LHCN-M2 (cell line): ENCODE data around the genes OR8U1, OR8U3, APLNR, TIMM10, TMX2, OR6Q1 and OR10W1.

GRCh38 chr11:56375340-56375865, at the start of gene OR8U1:
OR8U1 (plus strand) TSS chr11:56375624.
- RAMPAGE, long total RNA = no peak

DNA sequence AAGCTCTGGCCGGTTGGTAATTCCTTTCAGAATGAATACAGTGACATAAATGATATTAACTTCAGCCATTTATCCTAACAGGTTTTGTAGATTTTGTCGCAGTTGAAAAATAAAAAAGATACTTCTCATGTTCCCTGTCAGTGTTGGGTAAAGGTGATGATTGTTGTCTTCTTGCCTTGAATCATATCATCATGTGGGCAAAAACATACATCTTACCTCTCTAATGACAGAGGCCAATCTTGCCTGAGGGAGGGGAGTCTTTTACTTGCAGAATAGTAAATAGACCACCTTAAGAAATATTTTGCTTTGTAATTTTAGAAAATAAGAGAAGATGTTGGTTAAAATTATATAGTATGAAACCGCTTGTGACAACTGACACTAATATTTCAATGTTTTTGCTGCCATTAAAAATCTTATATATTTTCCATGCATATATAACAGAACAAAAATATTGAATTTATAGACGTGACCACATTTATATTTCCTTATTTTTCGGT, at the start of gene OR8U3:
Gene OR8U3, minus strand, starts transcription at position 69 of the 497 bp plus-strand sequence.
- RAMPAGE, long total RNA = no peak

DNA sequence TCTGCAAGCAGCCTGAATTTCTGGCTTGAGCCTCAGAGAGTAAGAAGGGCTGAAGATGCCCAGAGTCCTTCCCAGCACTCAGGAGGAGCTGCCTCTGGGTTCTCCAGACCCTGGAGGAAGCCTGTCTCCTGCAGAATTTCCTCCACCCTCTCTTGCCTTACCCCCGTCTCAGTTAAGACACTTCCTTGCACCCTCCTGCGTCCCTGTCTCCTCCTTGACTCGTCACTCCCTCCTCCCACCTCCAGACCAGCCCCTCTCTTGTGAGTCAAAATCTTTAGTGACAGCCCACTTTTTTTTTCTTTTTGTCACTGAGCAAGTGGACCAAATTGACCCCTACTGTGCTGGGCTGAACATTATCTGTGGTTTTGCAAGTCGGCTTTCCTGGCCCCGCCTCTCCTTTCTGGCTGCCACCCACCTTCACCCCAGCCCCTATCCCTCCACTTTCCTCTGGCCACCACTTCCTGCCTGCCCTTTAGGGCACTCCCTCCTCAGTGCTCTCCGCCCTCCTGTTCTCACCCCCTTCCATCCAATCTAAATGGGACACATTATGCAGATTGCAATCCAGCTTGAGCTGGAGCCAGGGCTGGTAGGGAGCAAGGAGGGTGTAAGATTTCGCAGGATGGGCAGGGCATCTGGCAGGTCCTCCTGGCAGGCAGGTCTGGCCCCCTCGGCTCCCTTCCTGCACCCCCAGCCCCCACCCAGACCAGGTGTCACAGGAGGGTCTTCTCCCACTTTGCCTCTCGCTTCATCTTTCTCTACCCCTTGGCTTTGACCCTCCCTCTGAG, at the start of gene APLNR:
Gene APLNR, minus strand, starts transcription at position 179 of the 785 bp plus-strand sequence.
- RAMPAGE, long total RNA = no peak

DNA sequence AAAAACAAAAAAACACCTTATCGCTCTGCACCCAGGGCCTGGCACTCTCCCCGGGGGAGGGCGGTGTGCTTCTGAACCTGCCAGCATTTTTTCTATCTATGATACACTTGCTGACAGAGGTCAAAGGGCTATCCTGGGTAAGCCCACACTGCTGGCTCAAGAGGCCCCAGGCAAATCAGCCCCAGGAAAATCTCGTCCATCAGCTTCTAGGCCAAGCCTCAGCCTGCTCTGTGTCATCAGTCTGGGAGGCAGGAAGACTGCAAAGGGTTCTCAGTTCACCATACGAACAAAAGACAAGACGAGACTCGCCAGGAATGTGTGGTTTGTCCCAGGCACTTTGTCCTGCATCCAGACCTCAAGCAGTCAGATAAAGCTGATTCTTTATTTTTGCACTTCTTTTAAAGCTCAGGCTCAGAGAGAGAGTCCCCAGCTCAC, 31.8 kb downstream of the TNKS1BP1 start:
- RAMPAGE, long total RNA = no peak

- RAMPAGE, long total RNA = no peak
These were observed 30.2 kb downstream of the TNKS1BP1 start for GRCh38 chr11:57294459-57295008.

DNA sequence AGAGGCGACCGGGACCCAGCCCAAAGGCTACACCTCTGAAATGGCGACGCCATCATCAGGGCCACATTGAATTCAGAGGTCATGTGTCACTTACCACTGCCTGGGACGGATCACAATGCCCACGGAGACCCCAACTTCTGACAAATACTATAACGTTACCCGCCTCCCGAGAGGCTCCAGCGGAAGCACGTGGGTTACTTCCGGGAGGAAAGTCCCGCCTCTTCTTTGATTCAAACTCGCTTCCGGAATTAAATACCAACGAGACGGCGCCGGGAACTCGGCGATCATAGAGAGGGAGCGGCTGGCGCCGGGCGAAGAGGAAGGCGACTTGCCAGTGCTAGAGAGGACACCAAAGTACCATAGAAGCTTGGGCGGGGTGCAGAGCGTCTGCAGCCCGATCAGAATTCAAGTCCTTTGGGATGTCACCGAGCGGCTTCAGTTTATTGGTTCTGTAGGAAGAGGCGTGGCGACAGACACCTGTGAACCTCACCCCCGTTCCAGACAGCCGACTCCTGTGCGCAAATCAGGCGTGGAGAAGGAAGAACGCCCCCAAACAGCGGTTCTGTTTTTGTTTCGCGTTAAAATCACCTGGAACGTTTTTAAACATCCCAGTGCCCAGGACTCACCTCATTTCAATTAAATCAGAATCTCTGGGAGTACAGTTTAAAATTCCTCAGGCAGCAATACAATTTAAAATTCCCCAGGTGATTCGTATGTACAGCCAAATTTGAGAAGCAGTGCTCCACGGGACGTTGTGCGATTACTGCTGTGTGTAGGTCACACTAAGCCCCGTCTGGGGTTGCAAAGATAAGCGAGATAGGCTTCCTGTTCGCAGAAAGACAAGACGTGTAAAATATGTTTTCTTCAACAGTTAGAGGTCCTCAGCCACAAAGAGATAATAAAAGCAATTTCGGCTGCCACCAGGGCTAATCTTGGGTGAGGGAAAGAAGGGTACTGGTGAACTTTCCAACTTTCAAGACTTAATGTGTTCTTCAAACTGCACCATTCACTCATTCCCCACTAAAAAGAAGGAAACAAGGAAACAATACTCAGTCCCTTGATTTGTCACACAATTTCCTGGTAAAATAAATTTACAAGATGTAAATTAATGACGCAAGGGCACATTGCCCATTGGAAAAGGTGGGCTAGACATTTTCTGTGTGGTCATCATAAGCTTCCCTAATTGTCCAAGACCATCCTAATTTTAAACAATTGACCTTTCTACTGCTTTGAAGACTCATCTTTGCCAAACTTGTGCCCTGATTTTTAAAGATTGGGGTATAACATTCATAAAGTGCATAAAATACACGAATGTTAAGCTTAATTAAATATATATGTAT, at the start of gene TIMM10:
Gene TIMM10, minus strand, starts transcription at position 191 of the 1,340 bp plus-strand sequence.
- RAMPAGE, long total RNA = start-site peak on the minus strand centred at position 176 of the sequence, 32 bp wide, 130 reads

DNA sequence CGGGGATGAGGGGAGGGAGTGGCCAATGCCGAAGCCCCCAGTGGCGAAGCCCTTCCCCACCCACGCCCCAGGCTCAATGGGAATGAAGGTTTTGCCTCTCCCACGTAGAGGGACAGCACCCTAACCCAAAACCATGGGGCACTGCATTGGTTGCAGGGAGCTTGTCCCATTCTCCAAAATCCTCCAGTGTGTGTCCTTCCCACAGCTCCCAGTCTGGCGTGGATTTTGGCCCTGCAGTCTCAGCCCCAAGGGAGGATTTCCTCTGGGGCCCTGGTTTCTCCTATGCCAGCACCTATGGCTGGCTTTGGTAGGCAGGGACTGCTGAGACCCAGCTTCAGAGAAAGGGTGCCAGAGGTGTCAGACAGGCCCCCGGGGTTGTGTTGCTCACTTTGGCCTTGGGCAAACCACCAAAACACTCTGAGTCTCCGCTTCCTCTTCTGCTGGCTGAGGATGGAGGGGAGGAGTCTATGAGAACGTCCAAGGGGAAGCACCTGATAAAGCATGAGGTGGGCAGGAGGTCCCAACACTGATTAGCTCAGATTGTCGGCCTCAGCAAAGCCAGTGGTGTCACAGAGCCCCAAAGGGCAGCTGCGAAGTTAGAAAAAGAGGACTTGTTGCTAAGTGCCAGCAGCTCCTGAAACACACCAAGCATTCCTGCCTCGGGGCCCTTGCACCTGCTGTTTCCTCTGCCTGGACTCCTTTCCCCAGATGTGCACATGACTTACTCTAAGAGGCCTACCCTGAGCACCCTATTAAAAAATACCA, 10.4 kb downstream of the SMTNL1 start:
- RAMPAGE, long total RNA = no peak

- RAMPAGE, long total RNA = no peak
These were observed 4.5 kb downstream of the YPEL4 start for GRCh38 chr11:57644821-57646074.

DNA sequence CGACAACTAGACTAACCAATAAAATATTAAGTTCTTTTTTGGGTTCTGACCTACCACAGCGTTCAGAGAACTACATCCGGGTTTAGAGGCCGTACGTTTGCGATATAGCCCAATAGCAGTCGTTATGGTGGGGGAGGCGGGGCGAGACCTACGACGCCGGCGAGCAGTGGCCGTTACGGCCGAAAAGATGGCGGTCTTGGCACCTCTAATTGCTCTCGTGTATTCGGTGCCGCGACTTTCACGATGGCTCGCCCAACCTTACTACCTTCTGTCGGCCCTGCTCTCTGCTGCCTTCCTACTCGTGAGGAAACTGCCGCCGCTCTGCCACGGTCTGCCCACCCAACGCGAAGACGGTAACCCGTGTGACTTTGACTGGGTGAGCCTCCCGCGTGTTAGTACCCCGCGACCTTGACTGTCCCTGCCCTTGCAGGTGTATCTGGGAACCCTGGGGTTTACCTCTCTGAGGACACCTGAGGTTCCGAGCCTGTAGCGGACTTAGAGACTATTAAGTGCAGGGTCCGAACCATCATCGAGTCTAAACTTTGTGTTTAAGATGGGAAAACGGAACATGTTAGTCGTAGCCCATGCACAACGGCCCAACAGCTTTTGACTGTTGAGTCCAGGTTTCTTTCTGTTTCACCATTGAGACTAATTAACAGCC, at the start of gene TMX2:
Gene TMX2, plus strand, starts transcription at position 162 of the 661 bp plus-strand sequence.
- RAMPAGE, long total RNA = start-site peak on the plus strand centred at position 169 of the sequence, 37 bp wide, 73 reads

DNA sequence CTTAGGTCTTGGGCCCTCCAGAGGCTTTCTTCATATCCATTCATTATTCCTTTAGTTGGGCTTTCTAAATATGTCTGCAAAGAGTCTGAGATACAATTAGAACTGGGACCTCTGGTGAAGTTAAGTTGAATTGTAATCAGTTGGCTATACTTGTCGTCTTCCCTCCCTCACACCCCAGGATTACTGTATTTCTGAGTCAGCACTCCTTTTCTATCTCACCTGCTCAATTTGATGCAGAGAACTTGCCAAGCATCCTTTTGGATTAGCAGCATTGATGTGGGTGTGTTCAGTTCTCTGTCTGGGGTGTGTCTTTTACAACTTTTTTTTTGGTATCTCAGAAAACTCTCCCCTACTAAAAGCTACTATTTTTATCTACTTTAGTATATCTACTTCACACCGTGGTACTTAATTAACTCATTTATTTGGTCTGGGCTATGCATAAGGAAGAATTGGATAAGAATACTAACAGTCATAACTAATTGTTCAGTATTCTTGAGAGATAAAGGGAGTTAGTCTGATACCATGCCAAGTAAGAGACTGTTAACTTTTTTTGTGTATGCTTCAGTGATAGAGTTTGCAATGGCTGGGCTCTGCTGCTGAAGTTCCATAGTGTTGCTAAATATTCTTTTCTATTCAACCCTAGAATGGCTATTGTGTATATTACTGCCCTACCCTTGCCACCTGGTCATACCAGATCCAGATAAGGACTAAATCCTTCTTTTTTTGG, 15.1 kb downstream of the CTNND1 start:
- RAMPAGE, long total RNA = no peak

GRCh38 chr11:57779195-57779853, 17.7 kb downstream of the CTNND1 start:
- RAMPAGE, long total RNA = no peak

DNA sequence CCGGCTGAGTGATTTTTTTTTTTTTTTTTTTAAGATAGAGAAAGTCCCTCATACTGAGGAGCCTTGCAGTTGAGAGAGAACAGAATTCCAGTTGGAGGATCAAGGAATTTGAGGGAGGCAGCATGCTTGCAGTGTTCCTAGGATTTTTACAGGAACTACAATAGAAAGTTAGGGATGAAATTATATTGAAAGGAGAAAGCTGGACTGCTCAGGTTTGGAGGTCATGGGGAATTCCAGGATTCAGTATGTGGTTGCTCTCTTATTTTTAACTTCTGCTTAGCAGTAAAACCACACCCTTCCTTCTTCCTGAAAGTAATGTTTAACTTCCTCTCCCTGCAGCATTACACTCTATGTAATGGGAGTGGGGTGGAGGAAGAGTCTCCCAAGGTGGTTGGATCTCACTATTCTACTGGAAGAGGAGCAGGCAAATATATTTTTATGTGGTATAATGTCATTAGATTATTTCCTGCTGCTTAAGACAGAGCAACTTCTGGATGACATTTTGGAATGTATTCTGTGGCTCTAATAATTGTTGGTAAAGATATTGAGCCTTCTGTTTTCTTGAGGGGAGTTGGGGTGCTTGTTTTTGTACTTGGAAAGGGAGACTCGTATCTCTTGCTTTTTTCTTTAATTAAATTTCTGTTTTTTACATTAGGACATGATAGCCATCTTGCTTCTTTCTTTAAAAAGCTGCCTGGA, 31.4 kb downstream of the CTNND1 start:
- RAMPAGE, long total RNA = no peak

GRCh38 chr11:58024100-58024663, 501 bp downstream of the OR9Q1 start:
- RAMPAGE, long total RNA = no peak

DNA sequence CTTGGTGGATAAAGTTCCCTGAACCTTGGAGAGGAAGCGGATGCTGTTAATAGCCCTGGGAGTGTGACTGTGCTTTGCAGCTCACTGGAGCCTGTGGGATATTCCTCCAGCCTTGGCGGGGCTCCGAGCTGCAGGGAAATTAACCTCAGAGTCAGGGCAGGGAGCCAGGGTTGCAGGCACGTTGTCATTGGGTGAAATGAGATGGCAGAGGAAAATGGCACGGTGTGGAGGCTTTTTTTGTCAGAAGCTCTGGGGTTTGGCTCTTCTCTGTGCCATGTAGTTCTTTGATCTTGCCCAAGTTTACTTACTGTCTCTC, 988 bp downstream of the OR9Q1 start:
- RAMPAGE, long total RNA = no peak

DNA sequence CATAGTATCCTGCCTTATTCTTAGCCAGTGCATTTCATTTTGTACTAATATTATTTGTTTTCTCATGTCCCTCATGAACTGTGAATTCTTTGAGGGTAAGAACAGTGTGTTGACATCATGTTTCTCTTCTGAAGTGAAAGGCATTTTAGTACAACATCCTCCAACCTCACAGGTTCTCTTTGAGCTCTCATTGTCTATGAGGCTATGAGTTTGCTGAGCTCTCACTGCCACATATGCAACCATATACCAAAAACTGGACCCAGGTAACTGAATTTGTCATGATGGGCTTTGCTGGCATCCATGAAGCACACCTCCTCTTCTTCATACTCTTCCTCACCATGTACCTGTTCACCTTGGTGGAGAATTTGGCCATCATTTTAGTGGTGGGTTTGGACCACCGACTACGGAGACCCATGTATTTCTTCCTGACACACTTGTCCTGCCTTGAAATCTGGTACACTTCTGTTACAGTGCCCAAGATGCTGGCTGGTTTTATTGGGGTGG, at the start of gene OR6Q1:
Gene OR6Q1, plus strand, starts transcription at position 234 of the 504 bp plus-strand sequence.
- RAMPAGE, long total RNA = no peak

DNA sequence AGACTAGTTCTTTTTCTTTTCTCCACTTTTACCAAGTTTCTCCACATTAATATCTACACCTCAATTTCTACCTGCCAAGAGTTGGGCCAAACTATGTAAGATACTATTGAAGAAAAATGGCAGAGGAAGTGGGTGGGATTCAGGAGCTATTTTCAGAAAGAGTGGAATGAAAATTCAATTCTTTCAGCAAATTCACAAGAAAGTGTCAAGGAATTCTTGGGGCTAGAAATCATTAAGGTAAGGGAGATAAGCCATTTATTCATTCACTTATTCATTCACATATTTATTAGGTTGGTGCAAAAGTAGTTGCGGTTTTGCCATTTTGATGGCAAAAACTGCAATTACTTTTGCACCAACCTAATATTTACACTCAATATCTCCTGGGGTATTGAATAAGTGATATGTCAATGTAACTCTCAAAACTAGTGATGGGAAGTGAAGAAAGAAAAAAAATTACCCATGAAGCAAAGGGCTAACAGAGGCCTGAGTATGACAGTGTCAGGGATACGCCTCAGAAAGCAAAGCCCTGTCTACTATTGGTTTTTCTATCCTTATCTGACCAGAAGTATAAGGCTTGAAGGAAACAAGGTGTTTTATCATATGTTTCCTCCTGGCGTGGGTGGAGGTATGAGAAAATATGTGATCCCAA, at the start of gene OR10W1:
Gene OR10W1, minus strand, starts transcription at position 245 of the 649 bp plus-strand sequence.
- RAMPAGE, long total RNA = no peak

- RAMPAGE, long total RNA = no peak
These were observed 5.6 kb upstream of the OR10W1 start for GRCh38 chr11:58273595-58274035.

GRCh38 chr11:58562336-58562918, 13.2 kb downstream of the LPXN start:
- RAMPAGE, long total RNA = no peak

GRCh38 chr11:58573278-58574360, 2.0 kb downstream of the LPXN start:
- RAMPAGE, long total RNA = no peak

DNA sequence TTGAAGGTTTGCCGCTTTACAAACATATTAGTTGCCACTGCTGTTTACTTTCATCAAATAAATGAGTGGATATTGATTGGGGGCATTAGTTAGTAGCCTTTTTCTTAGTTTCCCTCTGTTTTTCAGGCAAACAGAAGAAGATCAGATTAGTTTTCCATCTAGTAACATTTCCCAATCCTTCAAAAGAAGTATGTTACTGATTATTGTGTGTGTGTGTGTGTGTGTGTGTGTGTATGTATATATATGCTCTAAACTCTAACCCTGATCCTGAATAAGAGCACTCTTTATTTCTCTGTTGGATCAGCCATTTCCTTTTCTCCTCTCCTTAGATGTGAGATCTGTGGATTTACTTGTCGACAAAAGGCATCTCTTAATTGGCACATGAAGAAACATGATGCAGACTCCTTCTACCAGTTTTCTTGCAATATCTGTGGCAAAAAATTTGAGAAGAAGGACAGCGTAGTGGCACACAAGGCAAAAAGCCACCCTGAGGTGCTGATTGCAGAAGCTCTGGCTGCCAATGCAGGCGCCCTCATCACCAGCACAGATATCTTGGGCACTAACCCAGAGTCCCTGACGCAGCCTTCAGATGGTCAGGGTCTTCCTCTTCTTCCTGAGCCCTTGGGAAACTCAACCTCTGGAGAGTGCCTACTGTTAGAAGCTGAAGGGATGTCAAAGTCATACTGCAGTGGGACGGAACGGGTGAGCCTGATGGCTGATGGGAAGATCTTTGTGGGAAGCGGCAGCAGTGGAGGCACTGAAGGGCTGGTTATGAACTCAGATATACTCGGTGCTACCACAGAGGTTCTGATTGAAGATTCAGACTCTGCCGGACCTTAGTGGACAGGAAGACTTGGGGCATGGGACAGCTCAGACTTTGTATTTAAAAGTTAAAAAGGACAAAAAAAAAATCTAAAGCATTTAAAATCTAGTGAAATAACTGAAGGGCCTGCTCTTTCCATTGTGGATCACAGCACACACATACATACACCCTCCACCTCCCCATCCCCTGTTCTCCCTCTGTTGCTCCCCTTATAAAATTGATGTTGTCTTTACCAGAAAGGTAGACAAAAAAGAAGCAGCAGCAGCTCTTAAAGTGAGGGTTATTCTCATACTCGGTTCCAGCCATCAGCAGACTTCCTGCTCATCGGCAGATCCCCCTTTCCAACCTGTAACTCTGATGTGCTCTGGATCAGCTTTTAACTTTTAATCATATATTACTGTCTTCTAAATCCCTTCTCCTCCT, 5.2 kb upstream of the CNTF start:
- RAMPAGE, long total RNA = no peak